GM12878 (cell line): Measurements from ENCODE around the genes LRP2, PHOSPHO2 and GAD1.

DNA sequence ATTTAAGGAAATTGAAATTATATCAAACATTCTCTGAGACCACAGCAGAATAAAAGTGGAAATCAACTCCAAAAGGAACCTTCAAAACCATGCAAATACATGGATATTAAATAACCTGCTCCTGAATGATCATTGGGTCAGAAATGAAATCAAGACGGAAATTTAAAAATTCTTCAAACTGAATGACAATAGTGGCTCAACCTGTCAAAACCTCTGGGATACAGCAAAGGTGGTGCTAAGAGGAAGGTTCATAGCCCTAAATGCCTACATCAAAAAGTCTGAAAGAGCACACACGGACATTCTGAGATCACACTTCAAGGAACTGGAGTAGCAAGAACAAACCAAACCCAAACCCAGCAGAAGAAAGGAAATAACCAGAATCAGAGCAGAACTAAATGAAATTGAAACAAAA lies 160.9 kb downstream of the CERS6 start:
- RAMPAGE, long total RNA: no peak
- RRBS, 2 experiments: no CpG with 5 or more reads among the region's 2 CpGs
CAGE:
- cytosol, long polyA minus RNA: no peak
- cytosol, long polyA plus RNA: no peak
- long polyA plus RNA: no peak
- nucleolus, long total RNA: no peak
- nucleus, long polyA plus RNA: no peak
- nucleus, long total RNA: no peak

- RAMPAGE, long total RNA: no peak
- RRBS, 2 experiments: no CpG with 5 or more reads among the region's 1 CpG
CAGE:
- cytosol, long polyA minus RNA: no peak
- cytosol, long polyA plus RNA: no peak
- long polyA plus RNA: no peak
- nucleolus, long total RNA: no peak
- nucleus, long polyA plus RNA: no peak
- nucleus, long total RNA: no peak
Observed at GRCh38 chr2:169034910-169035353, 3.8 kb upstream of the ABCB11 start.

DNA sequence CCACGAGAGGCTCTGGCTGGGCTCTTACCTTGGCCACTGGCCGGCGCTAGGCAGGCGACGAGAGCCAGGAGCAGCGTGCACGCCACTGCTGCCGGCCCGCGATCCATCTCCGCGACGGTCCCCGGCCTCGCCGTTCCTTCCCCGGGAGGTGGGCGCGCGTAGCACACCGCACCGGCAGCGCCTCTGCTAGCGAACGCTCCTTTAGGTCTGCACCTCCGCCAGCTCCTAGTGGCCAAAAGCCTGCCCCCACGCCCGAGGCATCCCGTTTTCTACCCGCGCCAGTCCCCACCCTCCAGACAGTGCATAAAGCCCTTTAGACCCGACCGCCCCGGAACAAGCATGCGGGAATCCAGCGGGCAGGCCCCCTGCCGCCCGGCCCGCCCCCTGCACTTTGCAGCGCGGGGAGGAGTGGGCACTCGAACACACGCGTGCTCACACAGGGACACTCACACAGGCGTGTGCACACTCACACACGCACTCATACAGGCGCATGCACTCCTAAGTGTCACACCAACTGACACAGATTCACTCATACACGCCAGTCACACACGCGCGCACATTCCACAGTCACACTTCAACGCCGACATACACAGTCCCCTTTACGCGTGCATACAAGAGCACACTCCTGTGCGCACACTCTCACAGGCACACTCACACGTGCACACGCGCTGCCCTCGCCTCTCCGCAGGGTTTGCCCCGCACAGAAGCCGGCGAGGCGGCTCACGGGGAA lies at the start of gene LRP2:
Gene LRP2, minus strand, starts transcription at position 242 of the 730 bp plus-strand sequence.
- RAMPAGE, long total RNA: no peak
- RRBS, 2 experiments: 2 to 5% methylated on average over 12 of the region's 66 CpGs
CAGE:
- cytosol, long polyA minus RNA: no peak
- cytosol, long polyA plus RNA: no peak
- long polyA plus RNA: no peak
- nucleolus, long total RNA: no peak
- nucleus, long polyA plus RNA: no peak
- nucleus, long total RNA: no peak

DNA sequence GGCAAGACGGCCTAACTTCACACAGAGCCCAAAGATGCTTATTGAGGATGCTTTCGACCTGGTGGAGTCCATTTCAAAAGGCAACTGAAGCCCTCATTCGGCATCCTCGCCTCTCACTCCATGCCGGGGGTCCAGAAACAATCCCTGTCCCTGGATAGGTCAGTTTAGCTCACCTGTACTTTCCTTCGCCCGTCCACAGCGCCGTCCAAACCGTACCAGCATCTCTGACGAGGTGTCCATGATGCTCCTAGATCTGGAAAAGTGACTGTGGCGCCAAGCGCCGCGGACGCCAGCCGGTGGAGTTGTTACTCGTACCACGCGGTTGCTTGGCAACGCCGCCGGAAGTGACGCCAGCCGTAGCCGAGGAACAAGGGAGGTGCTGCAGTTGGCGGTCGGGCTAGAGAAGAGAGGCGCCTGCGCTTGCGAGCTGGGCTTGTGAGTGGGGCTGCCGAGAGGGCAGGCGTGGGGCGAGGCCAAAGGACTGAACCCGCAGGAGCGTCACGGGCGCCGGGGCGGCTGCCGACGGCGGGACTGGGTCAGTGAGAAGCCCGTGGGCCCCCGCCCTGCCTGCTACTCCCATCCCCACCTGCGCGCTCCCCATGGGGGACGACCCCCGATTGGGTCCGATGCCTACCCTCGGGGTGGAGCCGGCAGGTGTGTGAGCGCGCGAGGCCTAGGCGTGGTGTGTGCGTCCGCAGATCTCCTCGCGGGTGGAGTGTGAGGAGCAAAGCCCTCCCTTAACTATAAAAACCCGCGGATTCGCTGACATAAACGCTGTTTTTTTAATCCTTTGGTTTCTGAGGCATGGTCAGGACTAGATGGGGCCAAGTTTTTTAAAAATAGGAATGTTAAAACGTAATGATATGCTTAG lies at the start of gene PHOSPHO2:
Gene PHOSPHO2, plus strand, starts transcription at position 382 of the 871 bp plus-strand sequence.
- RAMPAGE, long total RNA: start-site peak on the plus strand centred at position 433 of the sequence, 67 bp wide, 25 and 98 reads in 2 replicates
- RRBS, 2 experiments: 0 to 2% methylated on average over 7 to 8 of the region's 65 CpGs
CAGE:
- cytosol, long polyA minus RNA: no peak
- cytosol, long polyA plus RNA: start-site peak on the plus strand centred at position 386 of the sequence, 108 bp wide, 100 and 85 reads in 2 replicates
- long polyA plus RNA: start-site peak on the minus strand centred at position 295 of the sequence, 47 bp wide, 6 and 10 reads in 2 replicates; start-site peak on the plus strand centred at position 409 of the sequence, 136 bp wide, 64 and 112 reads in 2 replicates
- nucleolus, long total RNA: no peak
- nucleus, long polyA plus RNA: start-site peak on the plus strand centred at position 419 of the sequence, 121 bp wide, 33 and 215 reads in 2 replicates
- nucleus, long total RNA: no peak

DNA sequence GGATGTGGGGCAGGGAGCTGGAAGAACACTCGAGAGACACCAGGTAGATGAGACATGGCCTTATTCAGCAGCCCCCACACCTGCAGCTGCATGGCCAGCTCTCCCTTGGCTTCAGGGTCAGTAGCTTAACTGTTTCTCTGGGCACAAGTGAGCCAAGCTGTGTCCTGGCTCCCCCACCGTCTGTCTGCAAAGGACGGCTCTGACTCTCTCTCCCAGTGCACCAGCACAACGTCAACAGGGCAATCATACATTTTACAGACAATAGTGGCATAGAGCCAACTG lies 17.3 kb downstream of the PHOSPHO2 start:
- RAMPAGE, long total RNA: no peak
- RRBS, 2 experiments: no CpG with 5 or more reads among the region's 4 CpGs
CAGE:
- cytosol, long polyA minus RNA: no peak
- cytosol, long polyA plus RNA: no peak
- long polyA plus RNA: no peak
- nucleolus, long total RNA: no peak
- nucleus, long polyA plus RNA: no peak
- nucleus, long total RNA: no peak

DNA sequence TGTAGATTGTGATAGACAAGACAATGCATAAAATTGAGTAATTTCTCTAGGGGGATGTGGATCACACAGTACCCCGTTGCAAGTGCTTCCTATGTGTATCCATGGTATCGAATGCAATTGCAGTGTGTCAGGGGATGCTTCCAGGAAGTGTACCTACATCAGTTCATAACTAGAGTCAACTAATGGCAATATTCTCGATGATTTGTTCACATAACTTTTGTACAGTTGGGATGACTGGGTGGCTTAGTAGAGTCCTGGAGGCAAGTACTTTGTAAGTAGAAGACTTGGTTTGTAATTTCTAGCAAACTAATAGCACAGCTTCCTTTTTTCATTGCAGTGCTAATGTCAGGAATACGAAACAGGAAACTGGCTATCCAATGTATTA lies 995 bp downstream of the SSB start:
- RAMPAGE, long total RNA: no peak
- RRBS, 2 experiments: no CpG with 5 or more reads among the region's 4 CpGs
CAGE:
- cytosol, long polyA minus RNA: no peak
- cytosol, long polyA plus RNA: no peak
- long polyA plus RNA: no peak
- nucleolus, long total RNA: no peak
- nucleus, long polyA plus RNA: no peak
- nucleus, long total RNA: no peak

DNA sequence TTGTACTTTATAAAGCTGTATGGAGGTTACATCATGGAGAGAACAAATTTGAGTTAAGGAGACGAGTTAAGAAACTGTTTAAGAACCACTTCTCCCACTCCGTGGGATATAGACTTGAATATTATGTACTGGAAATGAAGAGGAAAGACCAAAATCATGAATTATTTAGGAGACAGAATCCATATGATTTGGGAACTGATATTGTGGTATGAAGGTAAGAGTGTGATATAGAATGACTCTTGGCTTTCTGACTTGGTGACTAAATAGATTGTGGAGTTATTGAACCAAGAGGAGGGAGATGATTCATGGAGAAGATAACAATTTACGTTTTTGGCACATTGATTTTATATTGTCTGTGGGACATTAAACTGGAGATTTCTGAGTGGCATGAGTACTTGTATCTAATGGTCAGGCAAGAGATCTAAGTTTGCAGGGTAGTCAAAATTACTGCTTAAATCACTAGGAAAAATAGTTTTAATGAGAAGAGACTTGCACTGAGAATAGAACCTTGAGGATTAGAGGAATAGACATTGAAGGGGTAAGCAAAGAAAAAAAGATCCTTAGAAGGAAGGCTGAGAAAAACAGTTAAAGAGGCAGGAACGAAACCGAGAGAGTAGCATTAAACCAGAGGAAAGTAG lies 173.1 kb downstream of the UBR3 start:
- RAMPAGE, long total RNA: no peak
- RRBS, 2 experiments: no CpG with 5 or more reads among the region's 5 CpGs
CAGE:
- cytosol, long polyA minus RNA: no peak
- cytosol, long polyA plus RNA: no peak
- long polyA plus RNA: no peak
- nucleolus, long total RNA: no peak
- nucleus, long polyA plus RNA: no peak
- nucleus, long total RNA: no peak

DNA sequence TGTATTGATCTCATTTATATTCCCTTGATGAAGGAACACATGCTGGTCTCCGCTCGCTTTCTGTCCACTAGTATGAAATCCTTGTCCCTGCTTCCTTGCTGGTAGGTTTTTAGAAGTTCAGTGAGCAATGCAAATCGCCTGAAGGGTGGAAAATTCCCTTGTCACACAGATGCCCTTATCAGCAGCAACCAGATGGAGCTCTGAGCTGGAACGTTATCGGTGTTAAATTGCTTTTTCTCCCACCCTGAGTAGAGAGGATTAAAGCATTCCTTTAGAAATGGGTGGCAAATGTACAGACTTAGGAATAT lies 164.1 kb upstream of the MYO3B start:
- RAMPAGE, long total RNA: no peak
- RRBS, 2 experiments: no CpG with 5 or more reads among the region's 5 CpGs
CAGE:
- cytosol, long polyA minus RNA: no peak
- cytosol, long polyA plus RNA: no peak
- long polyA plus RNA: no peak
- nucleolus, long total RNA: no peak
- nucleus, long polyA plus RNA: no peak
- nucleus, long total RNA: no peak

- RAMPAGE, long total RNA: no peak
- RRBS, 2 experiments: no CpG with 5 or more reads among the region's 3 CpGs
CAGE:
- cytosol, long polyA minus RNA: no peak
- cytosol, long polyA plus RNA: no peak
- long polyA plus RNA: no peak
- nucleolus, long total RNA: no peak
- nucleus, long polyA plus RNA: no peak
- nucleus, long total RNA: no peak
Observed at GRCh38 chr2:170024613-170025507, 153.1 kb upstream of the MYO3B start.

DNA sequence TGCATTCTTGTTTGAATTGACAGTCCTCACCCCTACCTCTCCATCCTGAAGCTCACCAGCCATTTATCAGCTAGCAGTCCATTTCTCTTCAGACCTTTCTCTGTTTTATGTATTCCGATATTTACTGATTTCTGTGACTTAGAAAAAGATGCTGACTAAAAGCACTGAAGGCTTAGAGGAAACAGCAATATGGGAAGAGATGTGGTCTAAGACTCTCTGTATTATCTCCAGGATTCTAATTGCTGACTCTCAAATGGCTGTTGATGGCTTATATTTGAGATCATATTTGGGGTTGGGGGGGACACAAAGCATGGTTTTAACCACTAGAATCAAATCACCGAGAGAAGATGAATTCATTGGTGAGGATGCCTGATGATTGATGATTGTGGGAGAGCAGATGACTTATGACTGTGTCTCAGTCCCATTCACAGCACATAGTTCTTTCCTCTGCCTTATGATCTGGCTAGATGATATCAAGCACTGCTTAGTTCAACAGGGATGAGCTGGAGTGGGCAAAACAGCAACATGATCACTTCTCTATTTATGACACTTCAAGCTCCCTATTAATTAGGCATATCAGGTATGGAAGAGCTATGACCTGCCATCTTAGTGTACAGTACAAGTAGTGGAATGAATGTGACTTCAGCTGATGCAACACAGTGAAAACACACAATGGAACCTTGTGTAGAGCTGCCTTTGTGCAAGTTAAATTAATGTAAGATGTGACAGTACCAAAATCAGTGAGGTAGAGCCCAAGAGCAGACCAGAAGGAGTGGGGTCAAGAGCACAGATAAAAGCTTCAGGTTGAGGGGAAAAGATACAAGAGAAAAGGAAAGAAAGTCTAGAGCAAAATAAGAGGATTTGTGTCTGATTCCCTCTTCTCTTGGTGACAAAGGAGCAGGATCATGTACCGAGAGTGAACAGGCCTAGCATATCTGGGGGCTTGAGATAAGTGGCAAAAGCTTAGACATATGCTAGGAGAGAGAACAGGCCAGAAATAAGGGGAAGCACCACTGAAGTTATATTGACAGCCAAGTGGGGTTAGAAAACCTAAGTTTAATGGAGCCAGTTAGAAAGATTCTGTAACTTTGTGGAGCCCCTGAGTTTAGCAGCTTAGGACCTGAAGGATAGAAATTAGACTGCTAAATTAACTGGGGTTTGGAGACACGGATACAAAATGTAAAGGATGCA lies 93.1 kb upstream of the MYO3B start:
- RAMPAGE, long total RNA: no peak
- RRBS, 2 experiments: no CpG with 5 or more reads among the region's 4 CpGs
CAGE:
- cytosol, long polyA minus RNA: no peak
- cytosol, long polyA plus RNA: no peak
- long polyA plus RNA: no peak
- nucleolus, long total RNA: no peak
- nucleus, long polyA plus RNA: no peak
- nucleus, long total RNA: no peak

DNA sequence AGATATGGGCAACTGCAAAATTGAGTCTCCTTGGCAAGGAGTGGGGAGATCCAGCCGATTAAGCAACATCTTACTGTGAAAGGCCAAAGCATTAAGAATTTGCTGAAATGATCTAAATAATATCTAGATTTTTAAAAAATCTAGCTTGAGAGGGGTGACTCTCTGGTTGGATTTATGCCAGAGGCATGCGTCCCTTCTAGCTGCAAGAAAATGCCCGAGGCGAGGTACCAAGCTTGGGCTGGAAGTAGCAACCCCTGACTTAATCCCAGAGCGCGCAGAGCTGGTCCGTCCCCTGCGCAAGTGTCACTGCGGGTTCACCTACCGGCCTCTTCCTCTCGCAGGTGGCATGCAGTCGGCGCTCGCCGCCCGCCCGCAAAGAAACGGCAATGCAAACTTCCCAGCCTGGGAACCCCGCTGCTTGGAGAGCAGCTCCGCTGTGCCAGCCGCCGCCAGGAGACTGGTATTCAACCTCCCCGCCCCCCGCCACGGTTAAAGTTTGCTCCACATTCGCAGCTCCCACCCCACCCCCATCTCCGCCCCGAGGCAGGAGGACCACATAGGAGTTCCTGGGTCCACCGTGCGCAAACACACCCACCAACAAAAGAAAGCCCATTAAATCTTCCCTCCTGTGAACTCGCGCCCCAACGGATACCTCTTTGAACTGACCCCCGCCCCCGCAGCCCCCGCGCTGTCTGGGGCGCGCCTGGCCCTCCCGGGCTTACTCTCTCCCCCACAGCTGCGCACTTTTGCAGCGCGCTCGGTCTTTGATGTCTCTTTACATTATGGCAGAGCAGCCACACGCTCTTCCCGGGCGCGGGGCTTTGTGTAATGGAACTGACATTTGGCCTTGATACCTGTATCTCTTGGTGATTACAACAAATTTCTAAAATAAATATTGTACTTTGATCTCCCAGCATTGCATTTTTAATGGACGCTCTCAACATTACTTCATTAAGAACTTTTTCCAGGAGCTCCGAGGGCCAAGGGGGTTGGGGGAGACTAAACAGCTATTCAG lies 3.3 kb upstream of the SP5 start:
- RAMPAGE, long total RNA: no peak
- RRBS, 2 experiments: 8 to 49% methylated on average over 2 to 4 of the region's 50 CpGs
CAGE:
- cytosol, long polyA minus RNA: no peak
- cytosol, long polyA plus RNA: no peak
- long polyA plus RNA: no peak
- nucleolus, long total RNA: no peak
- nucleus, long polyA plus RNA: no peak
- nucleus, long total RNA: no peak

GRCh38 chr2:170714318-170714975 lies 690 bp upstream of the SP5 start:
- RAMPAGE, long total RNA: no peak
- RRBS, 2 experiments: 4 to 35% methylated on average over 29 to 37 of the region's 59 CpGs
CAGE:
- cytosol, long polyA minus RNA: no peak
- cytosol, long polyA plus RNA: no peak
- long polyA plus RNA: no peak
- nucleolus, long total RNA: no peak
- nucleus, long polyA plus RNA: no peak
- nucleus, long total RNA: no peak

- RAMPAGE, long total RNA: no peak
- RRBS, 2 experiments: no CpG with 5 or more reads among the region's 5 CpGs
CAGE:
- cytosol, long polyA minus RNA: no peak
- cytosol, long polyA plus RNA: no peak
- long polyA plus RNA: no peak
- nucleolus, long total RNA: no peak
- nucleus, long polyA plus RNA: no peak
- nucleus, long total RNA: no peak
Observed at GRCh38 chr2:170714976-170715085, 306 bp upstream of the SP5 start.

- RAMPAGE, long total RNA: no peak
- RRBS, 2 experiments: 1 to 4% methylated on average over 18 to 19 of the region's 69 CpGs
CAGE:
- cytosol, long polyA minus RNA: no peak
- cytosol, long polyA plus RNA: no peak
- long polyA plus RNA: no peak
- nucleolus, long total RNA: no peak
- nucleus, long polyA plus RNA: no peak
- nucleus, long total RNA: no peak
Observed at GRCh38 chr2:170816423-170817339, at the start of gene GAD1. TSS of gene GAD1 (plus strand) at chr2:170816887.

DNA sequence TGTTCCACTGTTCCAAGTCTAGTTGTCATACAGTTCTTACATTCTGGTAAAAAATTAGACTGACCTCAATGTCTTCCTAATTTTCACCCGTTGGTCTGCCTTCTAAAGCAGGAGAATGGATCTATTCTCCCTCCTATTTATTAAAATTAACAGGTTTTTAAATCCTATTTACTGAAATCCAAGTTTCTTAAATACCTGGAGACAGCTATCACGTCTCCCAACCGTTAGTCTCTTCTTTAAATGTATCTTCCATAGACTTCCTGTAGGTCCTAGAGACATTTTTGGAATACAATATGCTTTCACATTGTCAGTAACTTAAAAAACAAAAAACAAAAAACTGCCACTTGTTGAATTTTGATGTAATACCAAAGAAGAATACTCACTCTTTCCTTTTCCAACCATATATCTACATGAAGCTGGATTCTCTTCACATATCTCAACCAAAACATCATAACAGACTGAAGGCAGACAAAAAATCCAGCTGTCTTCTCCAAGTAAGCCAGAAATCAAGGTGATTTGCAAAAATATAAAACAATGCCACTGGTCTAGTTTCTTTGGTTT lies 4.8 kb downstream of the TLK1 start:
- RAMPAGE, long total RNA: no peak
- RRBS, 2 experiments: no CpG with 5 or more reads among the region's 3 CpGs
CAGE:
- cytosol, long polyA minus RNA: no peak
- cytosol, long polyA plus RNA: no peak
- long polyA plus RNA: no peak
- nucleolus, long total RNA: start-site peak on the minus strand centred at position 439 of the sequence, 125 bp wide, 31 reads
- nucleus, long polyA plus RNA: no peak
- nucleus, long total RNA: no peak

DNA sequence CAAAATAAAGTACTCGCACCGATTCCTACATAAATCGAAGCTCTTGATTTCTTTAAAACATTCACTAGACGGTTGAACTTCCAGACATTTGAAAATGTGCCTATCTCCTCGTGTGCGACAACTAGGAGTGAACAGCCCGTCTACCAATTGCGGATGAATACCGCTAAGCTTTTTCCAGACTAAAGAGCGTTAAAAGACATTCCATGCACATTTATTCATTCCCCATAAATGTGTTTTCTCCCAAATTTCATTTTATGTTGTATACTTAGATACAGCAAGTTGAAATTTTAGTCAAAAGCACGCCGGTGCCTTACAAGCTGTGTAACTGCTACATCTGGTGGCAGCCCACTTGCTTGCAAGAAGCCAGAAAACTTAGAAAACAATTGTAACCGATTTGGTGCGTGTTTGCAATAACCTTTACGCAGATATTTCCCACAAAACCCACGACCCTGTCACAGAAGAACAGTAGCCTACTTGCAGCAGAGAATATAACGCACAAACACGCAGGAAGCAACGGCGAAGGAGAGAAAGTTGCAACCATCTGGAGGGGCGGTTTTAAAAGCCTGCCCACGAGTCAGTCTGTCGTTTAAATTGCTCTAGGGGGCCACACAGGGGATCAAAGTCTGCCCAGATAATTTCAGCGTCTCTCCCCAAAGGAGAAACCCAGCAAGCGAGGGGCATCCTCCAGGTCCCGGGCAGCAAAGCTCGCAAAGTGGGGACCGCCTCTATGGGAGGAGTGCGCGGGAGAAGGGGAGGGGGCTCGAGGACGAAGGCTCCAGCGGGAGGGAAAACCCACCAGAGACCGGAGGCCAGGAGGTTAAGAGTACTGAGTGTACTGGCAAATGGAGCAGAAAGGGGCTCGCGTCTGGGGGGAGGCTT lies 1.3 kb downstream of the TLK1 start:
- RAMPAGE, long total RNA: no peak
- RRBS, 2 experiments: 0% methylated on average over 3 of the region's 36 CpGs; no CpG with 5 or more reads in 1 of the 2 experiments
CAGE:
- cytosol, long polyA minus RNA: no peak
- cytosol, long polyA plus RNA: start-site peak on the minus strand centred at position 685 of the sequence, 67 bp wide, 26 and 25 reads in 2 replicates
- long polyA plus RNA: start-site peak on the minus strand centred at position 646 of the sequence, 164 bp wide, 37 and 22 reads in 2 replicates
- nucleolus, long total RNA: start-site peak on the minus strand centred at position 667 of the sequence, 17 bp wide, 35 reads; start-site peak on the plus strand centred at position 810 of the sequence, 24 bp wide, 26 reads
- nucleus, long polyA plus RNA: no peak
- nucleus, long total RNA: no peak

GRCh38 chr2:171480876-171481680 lies 41.2 kb upstream of the CYBRD1 start:
- RAMPAGE, long total RNA: no peak
- RRBS, 2 experiments: no CpG with 5 or more reads among the region's 2 CpGs
CAGE:
- cytosol, long polyA minus RNA: no peak
- cytosol, long polyA plus RNA: no peak
- long polyA plus RNA: no peak
- nucleolus, long total RNA: no peak
- nucleus, long polyA plus RNA: no peak
- nucleus, long total RNA: no peak

GRCh38 chr2:171553622-171554339 lies 31.5 kb downstream of the CYBRD1 start:
- RAMPAGE, long total RNA: no peak
- RRBS, 2 experiments: no CpG with 5 or more reads among the region's 8 CpGs
CAGE:
- cytosol, long polyA minus RNA: no peak
- cytosol, long polyA plus RNA: no peak
- long polyA plus RNA: no peak
- nucleolus, long total RNA: no peak
- nucleus, long polyA plus RNA: no peak
- nucleus, long total RNA: no peak

DNA sequence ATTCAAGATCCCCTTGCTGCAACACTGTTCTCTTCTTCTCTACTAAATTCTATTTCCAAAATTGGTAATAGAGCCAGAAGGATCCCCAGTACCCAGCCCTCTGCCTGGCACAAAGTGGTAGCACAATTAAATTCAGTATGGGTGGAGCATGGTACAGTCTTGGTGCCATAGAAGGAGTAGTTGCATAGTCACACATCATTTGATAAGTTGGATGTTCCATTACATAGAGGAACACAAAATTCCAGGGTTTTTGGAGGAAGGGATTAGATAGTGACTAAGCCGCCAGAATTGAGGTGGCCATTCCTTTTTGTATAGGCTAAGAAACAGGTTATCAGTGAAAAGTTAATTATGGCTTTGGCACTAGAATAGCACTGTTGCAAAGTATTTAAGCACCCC lies 34.4 kb downstream of the CYBRD1 start:
- RAMPAGE, long total RNA: no peak
- RRBS, 2 experiments: no CpG with 5 or more reads among the region's 1 CpG
CAGE:
- cytosol, long polyA minus RNA: no peak
- cytosol, long polyA plus RNA: no peak
- long polyA plus RNA: no peak
- nucleolus, long total RNA: no peak
- nucleus, long polyA plus RNA: no peak
- nucleus, long total RNA: no peak

GRCh38 chr2:172094136-172095201 lies 8.2 kb downstream of the DLX2 start:
- RAMPAGE, long total RNA: no peak
- RRBS, 2 experiments: 2 to 14% methylated on average over 22 to 24 of the region's 72 CpGs
CAGE:
- cytosol, long polyA minus RNA: no peak
- cytosol, long polyA plus RNA: no peak
- long polyA plus RNA: no peak
- nucleolus, long total RNA: no peak
- nucleus, long polyA plus RNA: no peak
- nucleus, long total RNA: no peak